Progenitor cell of endocrine pancreas (in vitro differentiated cells): Measurements from ENCODE around the gene GOLGA6L9.

DNA sequence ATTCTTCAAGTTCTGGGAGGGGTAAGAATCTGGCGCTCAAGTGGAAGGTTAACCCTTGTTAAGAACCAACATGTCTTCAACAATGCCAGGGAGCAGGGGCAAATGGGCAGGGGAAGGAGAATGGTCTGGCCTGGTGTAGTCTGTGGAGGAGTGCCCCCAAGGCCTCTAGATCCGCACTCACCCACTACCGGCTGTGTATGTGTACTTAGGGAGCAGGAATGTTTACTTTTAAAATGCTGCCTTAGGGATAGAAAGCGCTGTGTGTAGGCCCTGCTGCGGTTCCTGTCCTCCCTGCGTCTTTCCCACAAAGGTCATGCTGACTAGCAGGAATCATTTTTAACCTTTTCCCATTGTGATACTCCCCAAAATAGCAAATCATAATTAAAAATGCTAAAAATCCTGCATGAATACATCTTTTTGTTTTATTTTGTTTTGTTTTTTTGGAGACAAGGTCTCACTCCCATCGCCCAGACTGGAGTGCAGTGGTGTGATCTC is 36.0 kb upstream of the CEMIP start:
- PRO-cap: no peak

GRCh38 chr15:80776296-80776579 is 2.9 kb upstream of the CEMIP start:
- PRO-cap: no peak

DNA sequence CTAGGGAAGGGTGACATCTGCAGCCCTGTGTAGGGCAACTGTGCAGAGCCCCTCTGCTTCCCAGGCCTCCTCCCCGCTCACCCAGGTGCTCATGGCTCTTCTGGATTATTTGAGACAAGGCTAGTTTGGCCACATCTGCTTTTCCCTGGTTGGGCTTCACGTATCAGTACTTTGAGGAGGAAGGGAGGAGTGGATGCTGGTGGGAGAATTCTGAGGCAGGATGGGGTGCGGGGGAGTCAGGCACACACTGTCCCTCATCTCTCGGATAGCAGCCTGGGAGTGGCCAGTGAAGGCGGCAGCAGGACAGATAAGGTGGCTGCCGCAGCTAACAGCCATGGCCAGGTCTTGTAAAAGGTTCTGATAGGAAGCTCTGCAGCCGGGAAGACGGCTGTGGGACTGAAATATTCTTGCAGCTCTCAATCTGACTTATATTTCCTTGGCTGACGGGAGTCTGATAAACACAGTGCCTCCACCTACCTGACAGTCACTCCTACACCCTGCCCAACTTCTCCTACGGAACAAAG is 87.3 kb downstream of the MESD start:
- PRO-cap: no peak

DNA sequence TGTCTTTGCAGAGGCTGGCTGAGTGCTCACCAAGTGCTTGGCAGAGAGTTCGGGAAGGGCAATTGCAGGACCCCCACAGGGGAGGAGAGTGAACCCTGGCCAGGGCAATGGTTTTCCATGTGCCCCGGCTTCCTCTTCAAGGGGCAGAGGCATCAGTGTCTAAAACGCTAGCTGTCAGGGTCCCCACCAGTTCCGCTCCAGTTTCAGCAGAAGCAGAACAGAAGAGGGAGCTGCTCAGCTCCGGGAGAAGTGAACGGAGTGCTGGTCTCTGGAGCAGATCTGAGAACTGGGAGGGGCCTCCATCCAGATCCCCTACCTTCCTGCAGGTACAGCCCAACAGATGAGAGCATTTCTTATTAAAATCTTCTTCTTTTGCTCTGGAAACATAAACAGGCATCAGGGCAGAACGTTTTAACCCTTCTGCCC is 13.6 kb upstream of the IL16 start:
- PRO-cap: no peak

- PRO-cap: no peak
These were observed 28.4 kb downstream of the IL16 start for GRCh38 chr15:81224774-81225804.

DNA sequence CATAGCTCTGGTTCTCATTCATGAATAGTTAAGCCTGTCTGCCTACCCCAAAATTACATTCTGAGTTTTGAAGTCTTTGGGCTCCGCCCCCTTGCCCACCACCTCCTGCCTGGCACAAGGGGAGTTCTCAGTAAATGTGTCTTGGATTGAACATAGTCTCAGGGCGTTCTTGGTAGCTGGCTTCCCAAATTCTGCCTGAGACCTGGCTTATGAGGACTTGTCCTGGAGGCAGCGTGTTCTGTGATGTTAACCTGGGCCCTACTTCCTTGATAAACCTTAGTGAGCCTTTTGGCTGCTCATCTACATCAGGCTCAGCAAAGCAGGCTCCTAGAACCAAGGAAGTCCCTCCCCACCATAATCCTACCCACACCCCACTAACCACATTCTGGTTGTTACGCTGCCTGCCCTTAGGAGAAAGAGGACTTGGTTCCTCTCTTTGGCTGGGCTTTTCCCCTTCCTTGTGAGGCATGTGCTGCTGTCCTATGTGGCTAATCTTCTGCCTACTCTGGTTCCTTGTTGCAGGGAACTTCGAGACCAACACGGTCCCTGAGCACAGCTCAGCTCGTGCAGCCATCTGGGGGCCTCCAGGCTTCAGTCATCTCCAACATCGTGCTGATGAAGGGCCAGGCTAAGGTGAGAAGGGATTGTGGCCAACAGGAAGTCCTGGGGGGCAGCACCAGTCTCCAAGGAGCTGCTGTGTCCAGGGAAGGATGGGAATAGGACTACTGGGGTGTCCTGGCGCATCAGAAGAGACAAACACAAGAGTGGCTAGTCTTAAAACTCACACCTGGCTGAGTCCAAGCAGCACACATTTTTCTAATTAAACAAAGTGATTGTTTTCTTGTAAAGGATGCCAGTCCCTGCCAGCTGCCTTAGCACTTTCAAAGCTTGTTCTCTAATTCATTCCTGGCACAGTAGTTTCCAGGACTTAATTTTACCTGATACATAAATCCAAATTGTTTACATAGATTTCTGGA is 54.6 kb downstream of the STARD5 start:
- PRO-cap: no peak

GRCh38 chr15:81292164-81293083 is 31.5 kb downstream of the STARD5 start:
- PRO-cap: no peak

DNA sequence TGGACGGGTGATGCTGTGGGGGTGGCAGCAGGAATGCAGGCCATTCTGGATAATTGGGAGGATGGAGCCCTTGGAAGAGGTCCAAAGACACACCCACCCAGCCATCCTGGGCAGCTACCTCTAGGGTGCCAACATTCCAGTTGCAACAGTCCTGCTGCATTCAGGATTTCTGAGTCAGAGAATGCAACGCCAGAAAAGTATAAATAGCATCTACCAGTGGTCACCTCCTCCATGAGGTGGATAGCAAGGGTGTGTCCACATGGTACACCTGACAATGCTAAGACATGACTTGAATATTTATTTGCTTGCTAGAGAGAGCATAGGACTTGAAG is 26.7 kb downstream of the STARD5 start:
- PRO-cap: no peak

- PRO-cap: no peak
These were observed 26.1 kb downstream of the STARD5 start for GRCh38 chr15:81297685-81298407.

DNA sequence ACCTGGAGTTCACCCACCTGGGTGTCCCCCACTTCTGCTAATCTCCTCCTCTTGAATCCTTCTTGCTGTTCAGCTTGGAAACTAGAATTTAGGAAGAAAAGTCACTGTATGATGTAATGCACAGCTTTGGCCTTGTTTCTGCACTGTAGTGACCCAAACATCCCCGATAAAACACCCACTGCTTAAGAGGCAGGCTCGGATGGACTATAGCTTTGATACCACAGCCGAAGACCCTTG is 24.8 kb downstream of the STARD5 start:
- PRO-cap: no peak

DNA sequence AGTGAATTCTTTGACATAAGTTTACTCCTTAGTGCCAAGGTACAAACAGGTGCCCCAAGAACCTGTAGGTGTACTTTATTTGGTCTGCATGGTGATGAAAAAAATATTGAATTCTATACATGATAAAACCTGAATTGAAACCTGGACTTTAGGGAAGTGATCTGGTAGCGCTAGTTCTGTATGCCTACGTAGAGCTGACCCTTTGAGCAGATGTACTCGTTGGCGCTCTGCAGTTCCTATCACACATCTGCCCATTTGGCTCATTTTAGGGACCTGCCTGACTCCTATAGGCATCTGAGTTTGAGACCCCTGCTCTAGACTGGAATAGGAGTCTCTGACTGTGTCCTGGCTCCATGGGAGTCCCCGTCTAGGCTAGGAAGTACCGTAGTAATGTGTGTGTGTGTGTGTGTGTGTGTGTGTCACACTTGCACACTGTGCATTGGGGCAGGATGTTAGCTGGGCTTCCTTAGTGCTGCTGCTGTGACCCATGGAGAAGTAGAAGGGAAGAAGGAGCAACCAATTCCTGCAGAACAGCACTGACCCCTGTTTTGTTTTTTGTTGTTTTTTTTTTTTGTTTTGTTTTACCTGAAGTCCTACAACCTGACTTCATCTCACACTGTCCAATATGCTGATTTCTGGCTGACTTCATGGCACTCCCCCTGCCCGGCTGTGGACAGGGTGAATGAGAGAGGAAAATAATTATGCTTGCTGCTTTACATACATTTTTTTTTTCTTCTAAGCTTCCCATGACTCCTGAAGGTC is 21.1 kb downstream of the STARD5 start:
- PRO-cap: no peak

DNA sequence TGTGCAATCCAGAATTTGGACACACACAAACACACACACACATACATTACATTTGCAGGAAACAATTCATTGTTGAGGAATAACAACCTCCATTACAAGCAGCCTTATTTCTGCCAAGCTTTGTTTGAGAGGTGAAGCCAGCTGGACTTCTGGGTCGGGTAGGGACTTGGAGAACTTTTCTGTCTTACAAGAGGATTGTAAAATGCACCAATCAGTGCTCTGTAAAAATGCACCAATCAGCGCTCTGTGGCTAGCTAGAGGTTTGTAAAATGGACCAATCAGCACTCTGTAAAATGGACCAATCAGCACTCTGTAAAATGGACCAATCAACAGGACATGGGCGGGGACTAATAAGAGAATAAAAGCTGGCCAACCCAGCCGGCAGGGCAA is 81.1 kb downstream of the MEX3B start:
- PRO-cap: no peak

GRCh38 chr15:82040303-82041361 is 5.2 kb downstream of the MEX3B start:
- PRO-cap: no peak

- PRO-cap: no peak
These were observed at the start of gene GOLGA6L9 for GRCh38 chr15:82429537-82430108. TSS of gene GOLGA6L9 (plus strand) at chr15:82429816.

DNA sequence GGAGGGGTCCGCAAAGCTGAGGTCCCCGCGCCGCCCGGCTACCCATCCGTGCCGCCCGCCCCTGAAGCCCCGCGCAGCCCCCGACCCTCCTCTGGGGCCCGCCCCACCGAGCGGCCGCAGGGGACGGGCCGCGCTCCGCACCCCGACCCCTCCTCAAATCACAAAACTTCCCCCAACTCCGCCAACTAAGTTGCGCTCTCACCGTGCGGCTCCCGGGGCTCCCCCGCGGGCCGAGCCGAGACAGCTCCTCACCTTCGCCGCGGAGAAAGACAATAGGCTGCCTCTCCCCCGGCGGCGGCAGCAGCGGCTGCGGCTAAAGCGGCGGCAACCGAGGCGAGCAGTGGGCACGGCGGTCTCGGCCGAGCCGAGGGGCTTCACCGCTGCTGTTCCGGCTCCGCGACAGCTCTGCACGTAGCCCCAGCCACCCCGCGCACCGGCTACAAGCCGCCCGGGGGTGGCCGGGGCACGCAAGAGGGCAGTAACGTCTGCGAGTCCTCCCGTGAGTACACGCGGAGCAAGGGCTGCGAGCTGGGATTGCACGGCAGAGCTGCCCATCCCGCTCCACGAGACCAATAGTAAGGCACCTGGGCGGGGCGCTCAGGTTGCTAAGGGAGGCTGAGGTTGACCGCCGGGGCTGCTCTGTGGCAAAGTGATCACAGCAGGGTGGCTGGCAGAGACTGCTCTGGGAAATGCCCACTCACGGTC is 26.6 kb downstream of the RPS17 start:
- PRO-cap: unidirectional peak, minus-strand start at position 386 of the sequence

- PRO-cap: no peak
These were observed 850 bp downstream of the RPS17 start for GRCh38 chr15:82539485-82539729.

DNA sequence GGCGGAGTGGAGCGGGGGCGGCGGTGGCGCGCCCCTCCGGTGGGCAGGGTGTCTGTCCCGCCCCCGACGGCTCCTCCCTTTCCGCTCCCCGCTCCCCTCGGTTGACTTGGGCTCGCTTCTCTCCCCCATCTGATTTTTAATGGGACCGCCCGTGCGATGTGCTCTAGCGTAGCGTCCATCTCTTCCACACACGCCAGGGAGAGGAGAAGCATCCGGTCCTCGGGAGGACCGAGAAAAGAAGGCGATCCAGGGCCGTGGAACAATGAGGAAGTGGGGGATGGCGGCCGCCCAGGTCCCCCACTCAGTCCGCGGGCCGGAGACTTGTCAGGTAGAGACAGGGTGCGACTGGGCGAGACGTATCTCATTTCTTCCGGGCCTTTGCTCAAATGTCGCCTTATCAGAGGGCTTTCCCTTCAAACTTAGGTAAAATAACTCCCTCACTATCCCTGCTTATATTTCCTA is 331 bp upstream of the RPS17 start:
- PRO-cap: bidirectional peak, plus-strand start at position 189 of the sequence, minus-strand start outside the sequence

GRCh38 chr15:82815134-82815333 is 5.6 kb downstream of the WHAMM start:
- PRO-cap: no peak

DNA sequence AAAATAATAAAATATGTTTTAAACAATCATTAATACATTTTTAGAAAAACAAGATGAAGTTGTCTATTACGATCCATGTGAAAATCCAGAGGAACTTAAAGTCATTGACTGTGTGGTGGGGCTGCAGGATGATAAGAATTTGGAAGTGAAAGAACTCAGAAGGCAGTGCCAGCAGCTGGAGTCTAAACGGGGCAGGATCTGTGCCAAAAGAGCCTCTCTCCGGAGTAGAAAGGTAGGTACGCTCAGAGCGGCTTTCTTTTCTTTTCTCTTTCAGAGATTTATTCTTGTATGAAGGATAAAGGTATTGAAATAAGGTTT is 13.6 kb downstream of the WHAMM start:
- PRO-cap: no peak

GRCh38 chr15:82856317-82856908 is 47.0 kb downstream of the WHAMM start:
- PRO-cap: no peak